Measurements from ENCODE around the gene RBBP5.

DNA sequence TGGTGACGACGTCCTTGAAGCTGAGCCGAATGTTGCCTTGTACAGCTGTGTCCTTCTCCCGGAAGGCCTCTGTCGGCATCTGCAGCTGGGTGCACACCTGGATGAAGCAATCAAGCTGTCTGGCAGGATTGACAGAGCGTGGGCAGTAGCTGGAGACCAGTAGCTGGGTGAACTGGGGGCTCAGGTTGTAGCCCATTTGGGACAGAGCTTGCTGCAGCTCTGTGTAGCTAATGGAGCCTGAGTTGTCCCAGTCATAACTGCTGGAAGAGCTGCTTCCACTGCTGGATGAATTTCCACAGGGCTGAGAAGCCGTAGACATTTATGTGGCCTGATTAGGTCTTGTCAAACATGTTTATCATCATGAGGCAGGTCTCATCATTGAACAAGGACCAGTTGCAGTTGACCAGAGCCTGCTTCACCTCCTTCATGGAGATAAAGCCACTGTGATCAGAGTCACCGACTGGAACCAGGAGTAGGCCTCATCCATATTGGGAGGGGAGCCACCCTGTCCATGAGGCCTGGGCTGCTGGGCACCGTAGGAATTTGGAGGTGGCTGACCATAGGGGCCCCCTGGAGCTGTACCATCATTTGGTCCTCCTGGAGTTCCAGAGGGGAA, 12.8 kb downstream of the MDM4 start:
- RRBS, result no CpG with 5 or more reads among the region's 9 CpGs

- RRBS, result no CpG with 5 or more reads among the region's 5 CpGs
These were observed 21.8 kb downstream of the MDM4 start for GRCh38 chr1:204537841-204538601.

DNA sequence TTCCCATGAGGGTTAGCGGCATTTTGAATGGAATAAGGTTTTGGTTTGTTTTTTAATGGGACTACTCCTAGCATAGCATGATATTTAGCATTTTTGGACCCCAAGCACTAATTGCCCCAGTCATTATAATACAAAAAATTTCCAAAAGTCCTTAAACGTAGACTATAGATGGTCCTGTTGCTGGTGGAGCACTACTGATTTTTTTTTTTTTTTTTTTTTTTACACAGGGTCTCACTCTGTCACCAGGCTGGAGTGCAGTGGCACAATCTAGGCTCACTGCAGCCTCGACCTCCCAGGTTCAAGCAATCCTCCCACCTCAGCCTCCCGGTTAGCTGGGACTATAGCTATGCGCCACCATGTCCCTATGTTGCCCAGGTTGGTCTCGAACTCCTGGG, 51.3 kb downstream of the MDM4 start:
- RRBS, result no CpG with 5 or more reads among the region's 6 CpGs

- RRBS, result no CpG with 5 or more reads among the region's 16 CpGs
These were observed 62.7 kb downstream of the MDM4 start for GRCh38 chr1:204578726-204579551.

DNA sequence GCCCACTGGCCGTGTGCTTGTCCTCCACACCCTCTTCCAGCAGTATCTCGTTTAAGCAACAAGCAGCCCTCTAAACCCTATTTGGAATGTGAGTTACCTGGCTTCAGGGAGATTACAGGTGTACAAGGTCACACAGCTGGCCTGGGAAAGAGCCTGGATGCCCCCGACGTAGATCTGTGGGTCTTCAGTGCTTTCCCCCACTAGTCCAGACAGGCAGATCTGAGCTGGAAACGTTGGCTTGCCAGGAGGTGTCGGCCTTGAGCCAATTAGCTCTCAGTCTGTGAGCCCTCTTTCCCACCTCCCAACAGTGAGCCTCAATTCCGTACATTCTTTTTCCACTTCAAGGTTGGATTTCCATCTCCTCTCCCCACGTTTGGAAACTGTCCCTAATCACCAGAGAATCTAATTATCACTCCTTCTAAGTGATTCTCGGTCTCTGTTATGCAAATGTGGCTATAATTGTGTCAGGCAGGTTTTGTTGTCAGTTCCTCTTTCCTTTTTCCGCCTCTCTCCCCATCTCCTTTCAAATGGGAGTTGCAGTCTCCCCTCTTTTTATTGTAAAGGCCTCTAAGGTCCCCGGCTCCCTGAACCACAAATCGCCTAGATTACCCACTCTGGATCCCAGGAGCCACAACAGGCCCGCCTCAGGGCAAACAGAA, 29.3 kb upstream of the LRRN2 start:
- RRBS, result no CpG with 5 or more reads among the region's 13 CpGs

DNA sequence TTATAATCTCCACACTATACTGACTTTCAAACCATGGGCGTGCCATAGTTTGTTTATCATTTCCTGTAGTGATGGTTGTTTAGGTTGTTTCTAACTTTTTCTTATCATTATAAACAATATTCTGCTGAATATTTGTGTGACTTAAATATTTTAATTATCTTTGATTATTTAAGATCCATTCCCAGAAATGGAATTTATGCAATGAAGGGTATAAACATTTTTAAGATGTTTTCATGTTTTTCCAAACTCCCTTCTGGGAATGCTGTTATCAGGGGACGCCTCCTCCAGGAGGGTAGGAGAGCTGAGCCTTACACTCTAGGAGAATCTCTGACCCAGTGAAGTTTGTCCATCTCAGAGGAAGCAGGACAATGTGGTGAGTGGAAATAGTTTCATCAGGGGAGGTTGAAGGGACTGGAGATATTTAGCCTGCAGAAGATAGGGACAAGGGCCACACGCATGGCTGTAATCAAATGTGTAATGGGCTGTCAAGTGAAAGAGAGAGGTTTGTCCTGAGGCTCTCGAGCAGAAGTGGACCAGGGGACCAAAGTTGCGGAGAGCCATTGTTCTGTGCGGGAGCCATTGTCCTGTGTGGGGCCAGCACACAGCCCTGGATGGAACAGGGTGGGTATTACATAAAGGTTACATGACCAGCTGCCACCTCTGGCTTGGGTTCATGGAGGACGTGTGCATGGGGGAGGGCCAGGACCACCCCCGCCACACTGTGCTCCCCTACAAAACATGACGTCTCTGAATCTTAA, 41.5 kb downstream of the NFASC start:
- RRBS, result no CpG with 5 or more reads among the region's 9 CpGs

- RRBS, result 9% methylated on average over 4 of the region's 11 CpGs
These were observed 18.5 kb downstream of the CNTN2 start for GRCh38 chr1:205061512-205061997.

GRCh38 chr1:205096636-205097085, 12.4 kb upstream of the TMEM81 start:
- RRBS, result no CpG with 5 or more reads among the region's 3 CpGs

DNA sequence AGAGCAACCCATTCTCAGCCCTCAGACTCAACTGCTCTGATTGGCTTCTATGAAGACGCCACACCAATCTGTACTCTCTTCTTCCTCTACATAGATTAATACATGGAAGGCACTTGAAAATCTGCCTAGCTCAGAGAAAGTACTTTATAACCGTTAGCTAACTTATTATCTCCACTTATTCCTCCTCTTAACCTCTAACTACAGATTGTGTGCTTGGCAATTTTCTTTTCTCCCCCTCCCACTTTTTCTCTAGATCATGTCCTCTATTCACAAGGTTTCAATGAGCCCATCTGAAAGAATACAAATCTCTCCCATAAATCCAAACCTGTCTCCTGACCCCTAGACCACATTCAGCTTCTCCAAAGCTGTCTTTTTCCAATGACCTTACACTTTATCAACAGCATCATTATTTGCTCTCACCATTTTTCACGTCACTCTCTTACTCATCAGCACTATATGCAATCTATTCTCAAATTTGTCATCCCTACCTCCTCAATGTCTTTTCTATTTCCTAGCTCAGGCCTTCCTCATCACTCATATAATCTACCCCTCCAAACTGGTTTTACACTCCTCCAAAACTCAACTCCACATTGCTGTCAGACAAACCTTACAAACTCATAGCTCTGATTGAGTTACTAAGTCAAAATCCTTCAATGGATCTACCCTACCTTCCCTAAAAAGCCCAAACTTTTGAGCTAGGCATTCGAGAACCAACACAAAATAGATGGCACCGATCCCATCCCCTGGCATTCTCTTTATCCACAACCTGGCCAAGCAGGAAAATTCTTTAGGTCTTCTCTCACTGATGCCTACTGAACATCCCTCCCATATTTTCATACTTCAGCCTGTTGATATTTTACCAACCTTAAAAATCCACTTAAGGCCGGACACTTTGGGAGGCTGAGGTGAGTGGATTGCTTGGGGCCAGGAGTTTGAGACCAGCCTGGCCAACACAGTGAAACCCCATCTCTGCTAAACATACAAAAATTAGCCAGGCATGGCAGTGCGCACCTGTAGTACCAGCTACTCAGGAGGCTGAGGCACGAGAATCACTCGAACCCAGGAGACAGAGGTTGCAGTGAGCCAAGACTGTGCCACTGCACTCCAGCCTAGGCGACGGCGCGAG, 1.8 kb downstream of the RBBP5 start:
- RRBS, result no CpG with 5 or more reads among the region's 13 CpGs

- RRBS, result no CpG with 5 or more reads among the region's 31 CpGs
These were observed at the start of gene RBBP5 for GRCh38 chr1:205121276-205122164. Gene RBBP5 (minus strand): TSS chr1:205121978.

GRCh38 chr1:205175407-205176197, 35.9 kb downstream of the DSTYK start:
- RRBS, result no CpG with 5 or more reads among the region's 7 CpGs

GRCh38 chr1:205211888-205212362, 423 bp upstream of the DSTYK start:
- RRBS, result no CpG with 5 or more reads among the region's 12 CpGs

- RRBS, result no CpG with 5 or more reads among the region's 5 CpGs
These were observed 8.4 kb downstream of the NUAK2 start for GRCh38 chr1:205313269-205313507.

GRCh38 chr1:205365793-205366654, 9.3 kb upstream of the KLHDC8A start:
- RRBS, result 33% methylated on average over 3 of the region's 13 CpGs

DNA sequence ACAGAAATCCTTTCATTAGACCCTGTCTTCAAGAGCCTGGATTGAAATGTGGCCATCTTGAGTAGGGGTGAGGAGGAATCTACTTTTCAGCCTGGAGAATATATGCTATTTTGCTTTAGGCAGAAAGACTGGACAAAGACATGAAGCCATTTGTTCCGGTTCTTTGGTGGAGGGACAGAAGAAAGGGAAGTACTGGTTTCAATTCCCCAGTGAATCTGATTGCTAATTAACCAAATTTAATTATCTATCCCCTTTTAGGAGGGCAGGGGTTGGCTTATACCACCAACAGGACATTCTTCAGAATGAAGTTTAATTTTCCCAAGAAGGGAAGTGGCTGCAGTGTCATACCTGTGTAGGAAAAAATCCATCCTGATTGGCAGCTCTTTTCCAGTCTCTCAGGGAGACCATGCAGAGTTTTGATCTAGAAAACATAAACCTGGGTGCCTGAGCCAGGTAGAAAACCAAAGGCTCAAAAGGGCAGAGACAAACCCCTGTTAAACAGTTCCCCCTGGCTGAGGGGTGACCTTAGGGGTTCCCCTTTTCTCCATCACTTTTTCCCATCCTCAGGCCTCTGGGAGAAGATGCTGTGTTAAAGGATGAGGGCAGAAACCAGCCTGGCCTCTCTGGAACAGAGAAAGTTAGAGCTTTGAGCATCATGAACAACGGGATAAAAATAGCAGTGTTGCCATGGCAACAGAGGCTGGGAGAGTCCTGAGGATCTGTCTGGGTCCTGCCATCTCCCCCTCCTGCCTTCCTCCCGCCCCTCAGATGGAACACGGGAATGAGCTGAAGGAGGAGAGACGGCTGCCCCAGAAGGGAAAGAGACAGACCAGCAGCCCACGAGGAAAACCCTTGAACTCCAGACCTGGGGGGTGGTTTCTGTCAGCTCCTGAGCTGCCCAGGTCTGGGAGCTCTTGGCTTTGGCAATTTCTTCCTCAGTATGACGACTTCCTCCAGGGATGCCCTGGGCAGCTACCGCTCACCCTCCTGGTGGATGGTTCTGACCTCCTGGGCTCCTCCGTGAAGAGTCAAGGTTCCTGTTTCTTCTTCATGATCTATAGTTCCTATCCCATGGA, 13.8 kb upstream of the LEMD1 start:
- RRBS, result no CpG with 5 or more reads among the region's 9 CpGs

GRCh38 chr1:205451109-205451758, 4.6 kb downstream of the BLACAT1 start:
- RRBS, result no CpG with 5 or more reads among the region's 6 CpGs

GRCh38 chr1:205512502-205512873, 8.0 kb downstream of the CDK18 start:
- RRBS, result no CpG with 5 or more reads among the region's 6 CpGs

DNA sequence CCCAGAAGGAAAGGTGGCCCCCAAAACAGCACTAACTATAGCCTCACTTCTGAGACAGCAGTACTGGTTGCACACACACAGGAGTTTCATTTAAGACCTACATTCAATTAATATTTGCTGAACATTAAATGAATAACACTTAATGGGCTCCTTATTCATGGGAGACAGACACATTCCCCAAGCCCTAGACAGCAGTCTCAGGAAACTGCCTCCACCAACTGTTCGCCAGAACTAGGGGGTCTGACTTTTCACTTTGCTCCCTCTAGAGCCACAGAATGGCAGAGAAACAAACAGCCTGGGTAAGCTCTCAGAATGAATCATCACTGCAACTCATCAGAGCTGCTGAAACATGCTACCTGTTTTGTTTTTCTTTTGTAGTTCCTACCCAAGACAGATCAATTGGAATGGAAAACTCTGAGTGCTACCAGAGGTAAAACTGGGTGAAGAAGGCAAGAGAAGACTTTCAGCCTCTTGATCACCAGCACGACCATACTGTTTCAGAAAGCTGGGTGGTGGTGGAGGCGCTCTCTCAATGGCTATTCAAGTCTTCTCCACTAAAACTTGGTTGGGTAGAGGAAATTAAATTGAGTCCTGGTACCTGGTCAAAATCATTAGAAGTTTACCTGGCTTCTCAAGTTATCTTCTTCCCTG, 31.3 kb downstream of the MFSD4A start:
- RRBS, result no CpG with 5 or more reads among the region's 3 CpGs

GRCh38 chr1:205672952-205673622, 7.2 kb downstream of the SLC45A3 start:
- RRBS, result no CpG with 5 or more reads among the region's 5 CpGs

DNA sequence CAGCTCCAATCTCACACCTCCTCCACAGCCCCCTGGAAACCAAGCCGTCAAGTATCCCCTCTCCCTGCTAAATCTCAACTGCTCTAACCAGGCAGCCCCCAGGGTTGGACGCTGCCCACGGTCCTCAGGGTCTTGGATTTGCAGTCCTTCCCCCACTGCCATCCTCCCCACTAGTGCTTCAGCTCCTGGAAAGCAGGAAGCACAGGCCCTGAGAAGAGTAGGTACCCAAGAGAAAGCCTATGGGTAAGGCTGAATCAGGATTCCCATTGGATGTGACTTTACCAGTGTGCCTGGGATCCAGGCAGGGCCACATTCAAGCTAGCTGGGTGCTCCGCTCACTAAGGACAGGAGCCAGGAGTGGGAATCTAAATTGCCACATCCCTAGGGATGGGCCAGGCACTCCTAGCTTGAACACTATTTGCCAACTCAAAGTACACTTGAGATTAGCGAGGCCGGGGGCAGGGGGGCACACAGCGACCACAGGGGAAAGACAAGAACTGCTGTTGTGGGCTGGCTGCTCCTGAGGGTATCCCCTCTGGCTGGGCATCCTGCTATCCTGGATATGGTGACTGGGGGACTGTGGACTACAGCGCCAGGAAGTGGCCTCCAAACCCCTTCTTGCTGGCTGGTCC, 4.4 kb downstream of the SLC45A3 start:
- RRBS, result no CpG with 5 or more reads among the region's 8 CpGs